ENCODE data around the gene STK38L.

DNA sequence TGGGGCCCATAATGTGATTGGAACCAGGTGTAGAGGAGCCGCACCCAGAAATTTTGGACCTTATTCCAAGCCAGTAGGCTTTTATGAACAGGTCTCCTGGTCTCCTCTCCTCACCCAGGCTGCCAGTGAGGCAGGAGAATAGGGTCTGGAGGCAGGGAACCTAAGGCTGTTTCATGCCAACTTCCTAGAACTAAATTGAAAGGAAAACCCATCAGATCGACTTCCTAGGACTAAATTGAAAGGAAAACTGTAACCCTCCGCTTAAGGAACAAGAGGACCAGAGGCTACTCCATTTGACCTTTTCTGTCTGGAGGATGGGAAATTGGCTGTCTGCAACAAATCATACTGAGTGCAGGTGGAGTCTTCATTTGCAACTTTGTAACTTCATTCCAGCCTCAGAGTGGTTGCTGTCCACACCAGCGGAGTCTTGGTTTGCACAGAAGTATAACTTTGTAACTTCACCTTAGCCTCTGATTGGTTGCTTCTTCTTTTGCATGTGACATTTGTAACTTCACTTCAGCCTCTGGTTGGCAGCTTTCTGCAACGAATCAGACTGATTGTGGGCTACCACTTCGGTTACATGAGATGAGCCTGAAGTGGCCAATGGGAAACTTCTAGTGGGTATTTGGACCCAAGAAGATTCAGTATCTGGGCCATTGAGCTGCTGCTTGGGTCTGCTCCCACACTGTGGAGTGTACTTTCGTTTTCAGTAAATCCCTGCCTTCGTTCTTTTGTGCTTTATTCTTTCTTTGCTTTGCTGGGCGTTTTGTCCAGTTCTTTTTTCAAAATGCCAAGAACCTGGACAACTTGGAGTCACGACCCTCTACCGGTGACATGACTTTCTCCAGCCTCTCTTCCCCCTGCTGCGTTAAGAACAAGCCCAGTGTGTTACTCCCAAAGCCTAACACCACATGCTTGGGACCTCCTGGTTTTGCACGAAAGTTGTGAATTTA lies 17.8 kb downstream of the RASSF8 start:
- PRO-cap, result no peak

DNA sequence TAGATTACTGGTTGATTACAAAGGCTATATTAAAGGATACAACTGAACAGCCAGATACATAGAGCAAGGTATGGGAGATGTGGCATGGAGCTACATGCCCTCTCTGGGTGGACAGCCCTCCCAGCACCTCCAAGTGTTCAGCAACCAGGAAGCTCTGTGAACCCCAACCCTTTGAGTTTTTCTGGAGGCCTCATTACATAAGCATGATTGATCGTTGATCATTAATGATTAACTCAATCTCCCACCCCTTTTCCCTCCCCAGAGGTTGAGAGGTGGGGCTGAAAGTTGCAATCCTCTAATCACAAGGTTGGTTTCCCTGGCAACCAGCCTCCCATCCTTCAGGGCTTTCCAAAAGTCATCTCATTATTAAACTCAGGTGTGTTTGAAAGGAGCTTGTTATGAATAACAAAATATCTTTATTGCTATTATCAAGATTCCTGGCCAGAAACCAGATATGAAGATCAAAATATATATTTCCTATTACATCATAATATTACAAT lies 73.4 kb downstream of the SSPN start:
- PRO-cap, result no peak

DNA sequence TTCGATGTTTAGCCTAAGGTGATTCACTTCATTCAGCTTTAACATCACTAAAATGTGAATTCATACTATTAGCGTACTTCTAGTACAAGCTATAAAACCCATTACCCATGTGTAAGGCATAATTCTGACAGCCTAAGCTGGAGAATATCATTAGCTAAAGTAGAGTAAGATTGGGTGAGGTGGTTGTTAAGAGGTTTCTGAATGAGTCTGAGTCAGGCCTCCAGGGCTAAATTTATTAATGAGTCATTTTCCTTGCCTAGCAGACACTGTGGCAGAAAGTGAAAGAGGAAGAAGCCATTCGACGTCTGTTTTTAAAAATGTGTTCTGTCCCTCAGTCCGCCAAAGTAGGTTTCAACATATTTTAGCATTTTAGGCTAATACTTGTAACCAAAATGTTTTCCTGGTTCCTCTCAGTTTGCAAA lies 103.6 kb downstream of the SSPN start:
- PRO-cap, result bidirectional peak, plus-strand start at position 274 of the sequence, minus-strand start at position 188 of the sequence

GRCh38 chr12:26339056-26339648 lies 143.8 kb downstream of the SSPN start:
- PRO-cap, result no peak

- PRO-cap, result no peak
These were observed 116.8 kb downstream of the ITPR2 start for GRCh38 chr12:26716003-26716704.

GRCh38 chr12:26727831-26728585 lies 105.0 kb downstream of the ITPR2 start:
- PRO-cap, result no peak

GRCh38 chr12:26736942-26737421 lies 96.0 kb downstream of the ITPR2 start:
- PRO-cap, result no peak

- PRO-cap, result no peak
These were observed 750 bp upstream of the ITPR2 start for GRCh38 chr12:26833717-26834171.

GRCh38 chr12:26937139-26937495 lies 664 bp downstream of the INTS13 start:
- PRO-cap, result no peak

- PRO-cap, result no peak
These were observed 29.2 kb downstream of the FGFR1OP2 start for GRCh38 chr12:26967403-26967838.

DNA sequence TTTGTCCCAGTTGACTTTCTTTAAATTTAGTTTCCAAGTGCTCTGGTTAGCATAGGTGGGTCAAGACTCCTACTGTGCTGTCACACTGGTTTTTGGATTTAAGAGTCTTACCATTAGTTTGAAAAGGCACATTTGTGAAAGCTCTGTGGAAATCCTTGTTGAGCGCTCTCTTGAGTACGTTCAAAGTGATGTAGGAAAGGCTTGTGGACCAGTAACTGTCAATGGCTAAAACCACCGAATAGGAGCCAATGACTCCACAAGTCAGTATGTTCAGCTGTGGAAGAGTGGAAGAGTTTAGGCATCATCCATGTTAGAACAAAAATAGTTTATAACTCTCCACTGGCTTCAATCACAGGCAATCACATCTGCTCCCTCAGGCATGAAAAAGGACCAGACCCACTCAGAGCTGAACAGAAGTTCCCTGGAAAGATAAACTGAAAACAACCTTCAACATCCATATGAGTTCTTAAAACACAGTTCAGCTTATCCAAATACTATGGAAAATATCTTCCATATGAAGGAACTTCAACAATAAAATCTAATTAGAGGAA lies 37.2 kb downstream of the FGFR1OP2 start:
- PRO-cap, result no peak

DNA sequence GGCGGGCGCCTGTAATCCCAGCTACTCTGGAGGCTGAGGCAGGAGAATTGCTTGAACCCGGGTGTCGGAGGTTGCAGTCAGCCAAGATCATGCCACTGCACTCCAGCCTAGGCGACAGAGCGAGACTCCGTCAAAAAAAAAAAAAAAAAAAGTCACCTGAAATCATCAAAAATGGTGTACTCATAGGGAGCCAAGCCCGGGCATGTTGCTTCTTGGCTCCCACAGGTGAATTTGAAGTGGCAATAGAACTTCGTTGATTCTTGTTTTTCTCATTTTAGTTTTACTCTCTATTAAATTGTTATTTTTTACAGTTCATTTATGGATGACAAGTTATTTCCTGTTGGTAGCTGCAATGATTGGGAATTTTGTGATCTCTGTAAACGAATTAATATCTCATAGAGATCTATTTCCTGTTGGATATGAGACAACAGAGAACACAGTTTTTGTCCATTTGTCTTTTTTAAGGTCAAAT lies 1.3 kb downstream of the TM7SF3 start:
- PRO-cap, result no peak

DNA sequence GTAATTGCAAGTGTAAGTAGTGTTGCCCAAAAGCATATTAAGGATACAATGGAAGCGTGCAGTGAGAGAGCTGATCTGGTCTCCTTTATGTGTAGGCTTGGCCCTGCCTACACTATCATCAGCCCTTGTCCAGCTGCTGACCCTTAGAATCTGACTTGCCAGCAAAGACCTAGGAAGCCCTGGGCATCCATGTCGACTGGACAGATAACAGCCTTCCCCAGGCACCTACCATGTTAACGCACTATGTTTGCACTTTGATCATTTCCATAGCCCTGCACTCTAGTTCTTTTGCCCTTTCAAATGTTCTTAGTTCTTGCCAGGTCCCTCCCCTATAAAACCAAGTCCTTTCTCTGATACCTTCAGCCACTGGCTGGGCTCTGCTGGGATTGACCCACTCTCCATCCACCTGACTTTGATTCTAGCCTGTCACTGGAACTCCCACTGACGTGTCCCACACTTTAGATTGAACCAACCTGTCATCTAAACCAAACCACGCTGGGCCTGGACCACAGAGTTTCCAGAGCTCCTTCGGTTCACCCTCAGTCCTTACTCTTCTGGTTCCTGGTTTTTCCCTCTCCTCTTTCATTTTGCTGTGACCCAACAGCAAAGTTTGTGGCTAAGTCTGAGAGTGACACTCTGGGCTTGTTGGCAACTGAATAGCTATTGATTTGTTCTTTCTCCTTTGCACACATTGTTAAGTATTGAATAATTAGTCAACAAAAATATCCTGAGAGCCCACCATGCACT lies 51.9 kb upstream of the STK38L start:
- PRO-cap, result no peak

GRCh38 chr12:27213311-27213756 lies 30.8 kb upstream of the STK38L start:
- PRO-cap, result no peak

DNA sequence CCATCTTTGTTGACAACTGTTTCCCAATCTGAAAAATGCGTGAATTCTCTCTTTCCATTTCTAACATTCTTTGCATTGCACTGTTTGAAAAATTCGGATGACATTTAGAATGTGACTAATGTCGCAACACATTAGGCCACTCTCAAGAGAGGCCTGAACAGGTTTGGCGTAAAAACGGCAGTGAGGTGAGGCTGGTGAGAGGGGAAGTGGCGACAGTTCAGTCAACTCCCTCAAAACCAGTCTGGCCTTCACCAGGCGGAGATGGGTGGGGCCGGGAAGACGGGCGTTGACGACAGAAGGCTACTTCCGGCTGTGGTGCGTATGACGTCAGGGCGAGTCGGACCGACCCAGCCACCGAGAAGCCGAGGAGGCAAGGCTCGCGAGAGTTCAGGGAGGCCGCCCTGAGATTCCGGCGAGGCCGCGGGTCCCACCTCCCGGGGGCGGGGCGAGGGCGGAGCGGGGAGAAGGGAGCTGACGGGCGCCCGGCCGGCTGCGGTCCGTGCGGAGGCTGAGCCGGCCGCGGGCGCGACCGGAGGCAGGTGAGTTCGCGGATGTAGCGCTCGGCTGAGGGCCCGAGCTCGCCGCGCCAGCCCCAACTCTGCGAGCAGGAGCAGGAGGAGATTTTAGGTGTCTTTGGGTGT lies at the start of gene STK38L:
STK38L (plus strand) TSS at position 493 of the 641 bp plus-strand sequence.
- PRO-cap, result bidirectional peak, plus-strand start at position 459 of the sequence, minus-strand start at position 238 of the sequence

DNA sequence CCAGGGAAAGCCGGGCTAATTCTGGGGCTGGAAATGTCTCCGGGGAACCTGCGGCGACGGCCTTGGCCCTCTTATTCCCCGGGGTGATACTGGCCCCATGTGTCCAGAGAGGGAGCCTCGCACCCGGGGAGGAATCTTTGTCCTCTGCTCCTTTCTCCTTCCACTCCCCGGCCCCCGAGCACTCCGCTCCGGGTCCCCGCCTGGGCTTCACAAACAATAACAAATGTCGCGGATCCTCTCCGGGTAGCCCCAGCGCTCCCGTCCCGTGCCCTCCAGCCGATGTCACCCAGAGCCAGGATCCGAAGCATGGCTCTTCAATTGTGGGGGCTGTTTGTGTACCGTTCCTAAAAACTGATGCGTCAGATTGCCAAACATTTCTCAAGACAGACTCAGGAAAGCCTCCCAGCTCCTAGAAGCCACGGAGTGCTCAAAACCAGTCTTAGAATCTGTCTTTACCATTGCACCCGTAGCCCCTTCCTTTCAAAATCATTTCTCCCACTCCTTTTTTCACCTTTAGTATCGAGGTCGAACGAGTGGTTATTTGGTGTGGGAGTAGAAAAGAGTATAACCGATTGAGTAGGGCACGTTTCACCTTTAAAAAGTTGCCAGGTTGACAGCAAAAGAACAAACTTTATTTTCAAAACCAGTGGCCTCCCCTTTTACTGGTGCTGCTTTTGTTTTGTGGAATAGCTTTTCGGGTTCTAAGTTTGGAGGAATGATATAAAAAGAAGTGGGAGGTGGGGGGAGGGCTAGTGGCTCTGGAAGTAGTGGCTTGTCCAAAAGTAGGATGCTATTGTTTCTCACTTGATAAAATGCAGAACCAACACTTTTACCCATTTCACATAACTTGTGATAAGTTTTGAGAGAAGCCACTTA lies 587 bp downstream of the STK38L start:
- PRO-cap, result unidirectional peak, plus-strand start at position 100 of the sequence

DNA sequence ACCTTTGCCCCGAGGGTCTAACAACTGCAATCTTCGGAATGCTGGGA lies 193 bp upstream of the BMAL2 start:
- PRO-cap, result no peak

GRCh38 chr12:27344238-27344815 lies 11.7 kb downstream of the BMAL2 start:
- PRO-cap, result no peak

DNA sequence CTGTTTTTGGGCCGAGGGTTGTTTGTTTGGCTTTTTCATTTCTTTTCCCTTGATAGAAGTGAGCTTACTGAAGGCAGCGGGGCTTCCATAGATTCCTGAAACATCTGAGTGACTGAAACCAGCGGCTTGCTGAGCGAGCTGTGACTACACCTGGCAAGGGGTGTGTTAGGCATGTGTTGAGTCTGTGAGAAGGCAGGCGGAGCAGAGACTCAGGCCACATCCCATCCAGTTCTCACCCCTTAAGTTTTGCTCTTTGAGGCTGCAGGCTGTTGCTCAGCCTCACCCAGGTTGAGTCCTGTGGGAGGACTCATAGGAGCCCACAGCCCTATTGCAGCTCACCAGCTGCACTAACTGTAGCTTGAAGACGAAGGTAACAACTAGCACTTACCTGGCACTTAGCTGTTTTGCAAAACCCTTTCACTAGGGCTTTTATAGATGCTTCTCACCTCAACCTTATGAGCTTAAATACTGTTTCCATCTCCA lies 17.3 kb downstream of the PPFIBP1 start:
- PRO-cap, result no peak

DNA sequence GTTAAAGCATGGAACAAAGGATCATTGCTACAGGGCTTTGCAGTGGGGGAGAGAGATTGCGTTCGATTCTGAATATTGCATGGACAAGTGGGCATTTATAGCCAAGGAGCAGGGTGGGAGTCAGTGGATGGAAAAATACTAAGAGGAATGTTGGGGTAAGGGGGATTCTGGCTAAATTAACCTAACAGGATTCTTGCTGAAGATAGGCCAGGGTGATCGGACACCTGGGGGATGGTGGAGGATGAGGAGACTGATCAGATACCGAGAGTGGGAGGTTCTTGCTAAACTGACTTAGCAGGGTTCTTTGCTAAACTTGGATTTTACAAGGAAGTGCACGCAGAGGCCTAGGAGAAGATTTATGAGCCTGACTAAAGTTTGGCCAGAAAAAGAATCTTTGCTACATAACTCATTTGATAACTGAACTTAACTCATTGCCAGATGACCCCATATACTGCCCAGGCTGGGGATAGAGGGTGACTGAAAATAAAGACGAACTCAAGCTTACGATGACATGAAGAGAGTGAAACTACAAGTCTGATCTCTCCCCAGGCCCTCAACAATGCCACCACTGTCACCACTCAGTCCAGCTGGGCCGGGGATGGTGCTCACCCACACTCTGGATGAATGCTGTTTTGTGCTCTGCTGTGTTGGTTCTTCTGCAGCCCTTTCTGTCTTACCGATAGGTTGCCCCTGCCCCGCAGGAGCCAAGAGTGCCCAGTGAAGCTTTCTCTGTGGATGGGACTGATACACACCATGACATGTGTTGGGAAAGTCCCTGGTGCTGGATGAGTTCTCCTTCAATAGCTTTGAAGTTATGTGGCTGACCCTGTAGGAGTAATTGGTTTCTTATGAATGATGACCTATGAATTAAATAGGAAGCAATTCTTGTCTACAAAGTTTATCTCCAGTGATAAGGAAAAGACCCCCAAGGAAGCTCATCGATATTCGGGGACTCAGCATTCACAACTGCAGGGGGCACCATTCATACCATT lies 29.0 kb downstream of the PPFIBP1 start:
- PRO-cap, result no peak